Epithelial cell of esophagus (primary cell): ENCODE results near the genes UGP2 and LGALSL.

GRCh38 chr2:63841475-63842030 is at the start of gene UGP2:
Gene UGP2 (plus strand): TSS chr2:63841896.
- RRBS = 3% methylated on average over 20 of the region's 39 CpGs

DNA sequence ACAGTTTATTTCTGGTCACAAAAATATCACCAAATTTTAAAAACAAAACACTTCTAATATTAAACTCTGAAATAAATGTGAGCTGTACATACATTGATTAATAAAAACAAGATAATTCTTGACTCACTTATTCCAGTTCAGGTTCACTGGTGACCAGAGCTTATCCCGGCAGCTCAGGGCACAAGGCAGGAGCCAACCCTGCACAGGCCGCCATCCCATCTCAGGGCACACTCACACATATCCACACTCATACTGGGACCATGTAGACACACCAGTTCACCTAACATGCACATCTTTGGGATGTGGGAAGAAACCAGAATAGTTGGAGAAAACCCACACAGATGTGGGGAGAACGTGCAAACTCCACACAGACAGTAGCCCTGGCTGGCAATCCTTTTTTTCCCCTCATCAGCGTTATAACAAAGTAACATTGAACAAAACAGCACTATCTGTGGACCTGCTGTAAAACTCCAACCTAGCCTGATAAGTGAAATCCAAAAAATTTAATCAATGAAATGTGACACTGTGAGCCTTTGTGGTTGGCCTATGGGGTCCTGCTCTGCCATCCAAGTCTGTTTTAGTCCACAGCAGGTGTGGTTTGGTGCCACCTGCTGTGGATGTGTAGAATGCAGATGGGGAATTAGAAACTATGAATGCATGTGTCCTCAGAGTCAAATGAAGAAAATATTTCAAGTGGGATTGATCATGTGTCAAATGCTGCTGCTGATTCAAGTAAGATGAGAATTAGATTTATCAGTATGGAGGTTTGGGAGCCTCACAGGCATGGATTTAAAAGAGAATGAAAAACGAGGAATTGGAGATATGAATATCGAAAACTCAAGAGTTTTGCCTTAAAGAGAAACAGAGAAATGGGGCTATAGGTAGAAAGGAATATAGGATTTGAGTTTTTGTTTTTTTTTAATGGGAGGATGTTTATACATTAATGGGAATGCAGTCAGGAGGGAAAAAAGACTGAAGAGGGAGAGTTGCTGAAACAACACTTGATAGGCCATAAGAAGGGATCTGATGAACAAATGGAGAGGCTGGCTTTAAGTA is 47.0 kb downstream of the UGP2 start:
- RRBS = no CpG with 5 or more reads among the region's 6 CpGs

- RRBS = no CpG with 5 or more reads among the region's 8 CpGs
Observed at GRCh38 chr2:64017609-64018101, 1.6 kb downstream of the VPS54 start.

GRCh38 chr2:64076628-64077324 is 57.5 kb upstream of the VPS54 start:
- RRBS = no CpG with 5 or more reads among the region's 12 CpGs

DNA sequence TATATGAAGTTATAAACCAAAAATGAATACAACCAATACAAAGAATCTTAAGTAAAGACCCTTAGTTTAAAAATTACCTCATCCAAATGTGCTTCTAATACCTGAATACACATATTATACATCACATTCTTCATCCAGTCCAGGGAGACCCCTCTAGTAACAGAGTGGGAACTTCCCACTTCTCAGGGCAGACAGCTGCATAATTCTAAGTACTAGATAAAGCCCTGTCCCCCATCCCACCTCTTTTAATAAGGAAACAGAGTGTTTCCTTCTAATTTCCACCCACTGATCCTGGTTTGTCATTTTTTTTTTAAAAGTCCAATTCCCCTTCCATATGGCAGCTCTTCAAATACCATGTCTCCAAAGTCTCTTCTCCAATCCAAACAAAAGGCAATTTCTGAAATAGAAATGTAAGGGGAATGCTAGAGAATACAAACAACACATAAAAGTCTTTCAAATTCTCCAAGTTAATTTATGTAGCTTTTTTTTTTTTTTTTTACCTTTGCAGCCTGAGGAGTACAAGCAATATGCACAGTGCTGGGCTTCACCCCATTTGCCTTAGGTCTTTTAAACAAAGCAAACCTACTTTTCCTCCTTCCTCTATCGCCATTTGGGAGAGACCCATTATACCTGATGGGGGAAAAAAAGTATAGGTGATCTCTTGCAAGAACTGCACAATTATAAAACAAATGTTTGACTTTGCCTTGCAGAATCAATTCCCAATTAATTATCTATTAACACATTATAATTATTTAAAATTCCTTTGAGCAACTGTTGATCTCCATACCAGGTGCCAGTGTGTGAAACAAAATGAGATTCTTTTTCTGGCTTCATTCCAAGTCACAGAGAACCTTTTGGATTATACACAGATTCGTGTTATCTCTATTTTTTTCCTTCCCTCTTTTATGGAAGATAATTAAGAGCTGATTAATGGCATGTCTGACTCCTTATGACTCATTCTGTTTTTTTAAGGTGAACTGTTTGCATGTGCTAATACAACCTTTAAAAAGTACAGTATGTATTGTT is 39.7 kb downstream of the PELI1 start:
- RRBS = no CpG with 5 or more reads among the region's 2 CpGs

DNA sequence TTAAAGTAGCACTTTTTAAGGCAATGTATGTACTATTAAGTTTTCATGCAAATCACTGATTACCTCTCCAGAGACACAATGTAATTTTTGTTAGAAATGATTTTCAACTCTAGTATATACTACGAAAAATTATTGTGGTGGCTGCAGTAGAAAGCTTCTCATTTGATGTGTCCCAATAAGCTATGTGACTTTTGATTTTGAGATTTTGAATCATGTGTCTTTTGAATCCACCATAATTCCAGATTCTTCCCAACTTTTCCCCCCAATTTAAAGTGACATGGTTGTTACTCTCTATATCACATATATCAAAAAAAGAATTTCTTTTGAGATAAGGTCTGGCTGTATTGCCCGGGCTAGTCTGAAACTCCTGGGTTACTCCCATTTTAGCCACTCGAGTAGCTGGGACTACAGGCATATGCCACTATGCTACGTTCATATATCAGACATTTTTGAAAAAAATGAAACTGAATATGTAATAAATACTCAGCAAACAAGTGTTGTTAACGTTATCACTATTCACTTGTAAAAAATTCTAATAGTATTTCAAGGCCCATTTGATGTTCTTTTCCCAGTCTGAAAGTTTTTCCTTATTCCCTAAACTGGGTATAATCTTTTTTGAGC is 14.2 kb downstream of the PELI1 start:
- RRBS = no CpG with 5 or more reads among the region's 5 CpGs

DNA sequence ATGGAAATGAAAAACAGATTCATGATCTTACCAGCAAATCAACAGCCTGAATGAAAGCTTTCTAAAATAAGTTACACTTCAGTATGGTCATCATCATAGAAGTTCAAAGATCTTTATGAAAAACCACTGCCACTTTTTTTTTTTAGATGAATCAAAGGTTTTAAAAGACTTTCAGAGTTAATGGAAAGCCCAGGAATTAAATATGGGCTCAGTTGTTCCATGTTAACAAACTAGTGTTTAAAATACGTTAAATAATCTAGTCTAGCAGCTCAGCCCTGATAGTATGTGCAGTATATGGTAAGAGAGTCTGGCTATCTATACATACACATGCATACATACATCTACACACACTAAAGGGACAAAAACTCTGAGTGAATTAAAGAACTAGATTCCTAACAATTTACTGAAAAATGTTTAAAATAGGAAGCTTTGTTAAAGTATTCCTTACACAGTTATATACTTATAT is 8.1 kb downstream of the PELI1 start:
- RRBS = no CpG with 5 or more reads among the region's 1 CpG

DNA sequence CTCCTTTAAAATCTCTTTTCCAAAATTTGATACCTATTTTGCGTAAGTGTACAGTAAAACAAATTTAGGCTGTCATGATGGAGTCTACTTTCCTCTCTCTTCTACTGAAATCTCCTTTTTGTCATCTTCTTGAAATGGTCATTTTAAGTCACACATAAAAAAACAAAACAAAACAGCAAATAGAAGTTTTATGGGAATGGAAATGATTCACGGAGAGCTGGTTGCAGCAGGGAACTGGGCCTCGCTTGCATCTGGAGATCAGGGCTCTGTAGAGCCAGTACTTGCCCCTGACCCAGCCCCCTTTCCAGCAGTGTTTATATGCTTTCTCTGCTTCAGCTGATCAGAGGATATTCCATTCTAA is 59.2 kb upstream of the PELI1 start:
- RRBS = no CpG with 5 or more reads among the region's 3 CpGs

DNA sequence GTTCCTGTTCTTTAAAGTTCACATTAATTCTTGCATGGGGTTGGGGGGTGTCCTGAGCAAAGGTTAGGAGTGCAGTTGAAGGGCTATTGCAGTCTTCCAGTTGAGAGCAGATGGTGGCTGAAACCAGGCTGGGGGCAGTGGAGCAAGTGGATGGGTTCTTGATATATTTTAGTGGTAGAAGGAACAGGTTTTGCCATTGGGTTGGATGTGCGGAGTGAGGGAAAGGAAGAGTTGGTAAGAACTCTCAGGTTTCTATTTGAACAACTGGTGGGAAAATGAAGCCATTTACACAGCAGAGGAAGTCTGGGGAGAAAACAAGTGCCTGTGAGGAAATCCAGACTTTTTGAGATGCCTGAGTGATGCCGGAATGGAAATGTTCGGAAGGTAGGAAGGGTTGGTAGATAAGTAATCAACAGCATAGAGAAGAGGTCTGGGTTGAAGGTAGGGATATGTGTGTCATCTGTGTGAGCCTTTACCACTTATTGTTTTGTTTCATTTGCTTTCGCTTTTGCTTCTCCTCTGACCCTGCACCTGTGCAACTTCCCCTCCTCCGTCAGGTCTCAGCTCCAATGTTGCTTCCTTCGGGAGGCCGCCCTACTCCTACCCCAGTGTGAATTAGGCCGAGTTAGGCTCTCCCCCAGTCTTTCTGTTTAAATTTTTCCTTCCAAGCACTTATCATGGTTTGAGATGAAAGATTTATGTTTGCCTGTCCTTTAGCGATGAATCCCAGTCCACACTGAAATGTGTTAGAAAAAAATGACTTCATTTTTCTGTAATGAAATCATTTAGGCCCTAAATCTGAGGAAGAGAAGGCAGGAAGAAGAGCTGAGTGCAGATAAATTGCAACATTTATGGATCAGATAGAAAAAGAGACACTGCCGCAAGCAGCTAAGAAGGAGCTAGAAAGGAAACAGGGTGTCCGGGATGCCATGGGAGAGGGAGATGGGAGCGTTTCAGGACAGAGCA is 139.4 kb upstream of the PELI1 start:
- RRBS = no CpG with 5 or more reads among the region's 12 CpGs

DNA sequence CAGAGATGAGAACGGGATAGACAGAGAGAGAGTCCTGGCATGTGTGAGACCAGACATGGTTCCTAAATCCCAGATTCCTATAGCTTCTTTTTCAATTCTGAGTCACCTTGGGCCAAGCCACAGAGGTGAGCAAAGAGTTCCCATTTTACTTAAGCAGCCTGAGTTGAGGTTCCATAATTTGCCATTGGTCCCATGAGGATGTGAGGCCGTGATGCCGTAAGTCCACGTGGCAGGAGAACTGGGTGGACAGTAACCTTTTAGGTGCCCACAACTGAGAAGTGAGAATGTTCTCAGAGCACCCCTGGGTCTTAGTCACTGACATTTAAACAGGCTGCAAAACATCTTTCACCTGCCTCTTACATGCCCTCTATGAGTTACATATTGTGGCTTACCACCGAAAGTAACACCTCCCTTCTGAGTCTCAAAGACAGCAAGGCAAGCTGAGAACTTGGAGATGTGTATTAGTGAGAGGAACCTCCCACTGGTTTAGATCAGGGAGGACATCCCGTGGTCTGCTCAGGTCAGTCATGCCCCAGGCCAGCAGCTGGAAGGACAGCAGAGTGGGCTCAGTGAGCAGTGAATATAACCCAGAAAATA is 128.0 kb upstream of the LGALSL start:
- RRBS = no CpG with 5 or more reads among the region's 6 CpGs

- RRBS = no CpG with 5 or more reads among the region's 4 CpGs
Observed at GRCh38 chr2:64381930-64382340, 72.0 kb upstream of the LGALSL start.

DNA sequence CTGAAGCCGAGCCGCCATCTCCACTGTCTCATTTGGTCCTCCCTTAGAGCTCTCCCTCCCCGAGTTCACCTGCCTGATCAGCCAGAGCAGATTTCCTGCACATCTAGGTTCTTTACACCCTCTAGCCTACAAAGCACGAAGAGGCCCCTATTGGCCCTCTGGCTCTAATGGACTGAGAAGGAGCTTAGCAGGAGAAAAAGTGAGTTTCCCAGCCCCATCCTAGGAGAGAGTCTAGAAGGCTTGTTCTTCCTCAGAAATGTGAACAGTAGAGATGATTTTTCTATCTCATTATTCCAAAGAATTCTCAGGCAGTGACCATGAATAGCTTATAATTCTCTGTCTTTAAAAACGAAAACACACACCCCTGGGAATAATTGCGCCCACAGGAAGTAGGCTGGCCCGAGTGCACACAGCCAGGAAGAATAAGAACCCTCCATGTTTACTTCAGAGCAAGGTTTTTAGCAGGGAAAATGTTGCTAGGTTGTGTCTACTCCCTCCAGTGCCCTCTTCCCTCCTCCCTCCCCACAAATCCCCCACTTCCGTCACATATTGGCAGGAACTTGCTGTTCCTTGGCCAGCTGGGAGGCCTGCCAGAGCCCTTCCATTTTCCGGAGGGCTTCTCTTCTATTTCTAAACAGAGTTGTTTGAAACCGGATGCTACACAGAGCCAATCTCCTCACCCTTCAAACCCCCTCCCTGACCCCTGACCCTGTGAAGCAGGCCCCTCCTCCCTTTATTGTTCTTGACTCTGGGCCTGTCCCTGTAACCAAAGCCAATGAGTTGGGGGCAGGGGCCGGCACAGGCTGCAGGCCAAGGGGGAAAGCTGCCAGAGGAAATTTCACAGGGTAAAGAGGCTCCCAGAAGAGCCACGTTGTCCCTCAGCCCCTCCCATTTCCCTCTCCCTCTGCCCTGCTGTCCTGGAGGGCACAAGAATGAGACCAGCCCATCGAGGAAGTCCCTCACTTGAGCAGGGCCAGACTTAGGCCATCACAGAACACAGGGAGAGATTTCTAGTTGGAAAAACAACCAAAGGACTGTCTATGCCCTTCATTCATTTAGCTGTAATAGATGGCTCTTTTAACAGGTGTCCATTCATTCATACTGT is 49.9 kb upstream of the LGALSL start:
- RRBS = 13% methylated on average over 1 of the region's 13 CpGs

- RRBS = 2% methylated on average over 21 of the region's 118 CpGs
Observed at GRCh38 chr2:64453830-64454783, at the start of gene LGALSL. Gene LGALSL (plus strand): TSS chr2:64454162.

- RRBS = no CpG with 5 or more reads among the region's 1 CpG
Observed at GRCh38 chr2:64458612-64459231, 4.8 kb downstream of the LGALSL start.

DNA sequence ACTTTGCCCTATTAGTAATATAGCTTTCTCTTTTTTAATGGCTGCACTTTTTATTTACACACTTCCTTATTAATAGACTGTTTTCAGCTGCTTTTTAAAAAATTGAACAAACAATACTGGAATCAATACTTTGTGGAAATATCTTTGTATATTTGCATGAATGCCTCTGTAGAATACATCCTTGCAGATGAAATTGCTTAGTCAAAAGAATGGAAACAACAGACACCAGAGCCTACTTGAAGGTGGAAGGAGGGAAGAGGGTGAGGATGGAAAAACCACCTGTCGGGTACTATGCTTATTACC is 12.9 kb downstream of the AFTPH start:
- RRBS = no CpG with 5 or more reads among the region's 1 CpG

- RRBS = no CpG with 5 or more reads among the region's 5 CpGs
Observed at GRCh38 chr2:64631290-64631820, 22.4 kb downstream of the SERTAD2 start.

- RRBS = no CpG with 5 or more reads among the region's 9 CpGs
Observed at GRCh38 chr2:64637029-64637749, 16.5 kb downstream of the SERTAD2 start.

DNA sequence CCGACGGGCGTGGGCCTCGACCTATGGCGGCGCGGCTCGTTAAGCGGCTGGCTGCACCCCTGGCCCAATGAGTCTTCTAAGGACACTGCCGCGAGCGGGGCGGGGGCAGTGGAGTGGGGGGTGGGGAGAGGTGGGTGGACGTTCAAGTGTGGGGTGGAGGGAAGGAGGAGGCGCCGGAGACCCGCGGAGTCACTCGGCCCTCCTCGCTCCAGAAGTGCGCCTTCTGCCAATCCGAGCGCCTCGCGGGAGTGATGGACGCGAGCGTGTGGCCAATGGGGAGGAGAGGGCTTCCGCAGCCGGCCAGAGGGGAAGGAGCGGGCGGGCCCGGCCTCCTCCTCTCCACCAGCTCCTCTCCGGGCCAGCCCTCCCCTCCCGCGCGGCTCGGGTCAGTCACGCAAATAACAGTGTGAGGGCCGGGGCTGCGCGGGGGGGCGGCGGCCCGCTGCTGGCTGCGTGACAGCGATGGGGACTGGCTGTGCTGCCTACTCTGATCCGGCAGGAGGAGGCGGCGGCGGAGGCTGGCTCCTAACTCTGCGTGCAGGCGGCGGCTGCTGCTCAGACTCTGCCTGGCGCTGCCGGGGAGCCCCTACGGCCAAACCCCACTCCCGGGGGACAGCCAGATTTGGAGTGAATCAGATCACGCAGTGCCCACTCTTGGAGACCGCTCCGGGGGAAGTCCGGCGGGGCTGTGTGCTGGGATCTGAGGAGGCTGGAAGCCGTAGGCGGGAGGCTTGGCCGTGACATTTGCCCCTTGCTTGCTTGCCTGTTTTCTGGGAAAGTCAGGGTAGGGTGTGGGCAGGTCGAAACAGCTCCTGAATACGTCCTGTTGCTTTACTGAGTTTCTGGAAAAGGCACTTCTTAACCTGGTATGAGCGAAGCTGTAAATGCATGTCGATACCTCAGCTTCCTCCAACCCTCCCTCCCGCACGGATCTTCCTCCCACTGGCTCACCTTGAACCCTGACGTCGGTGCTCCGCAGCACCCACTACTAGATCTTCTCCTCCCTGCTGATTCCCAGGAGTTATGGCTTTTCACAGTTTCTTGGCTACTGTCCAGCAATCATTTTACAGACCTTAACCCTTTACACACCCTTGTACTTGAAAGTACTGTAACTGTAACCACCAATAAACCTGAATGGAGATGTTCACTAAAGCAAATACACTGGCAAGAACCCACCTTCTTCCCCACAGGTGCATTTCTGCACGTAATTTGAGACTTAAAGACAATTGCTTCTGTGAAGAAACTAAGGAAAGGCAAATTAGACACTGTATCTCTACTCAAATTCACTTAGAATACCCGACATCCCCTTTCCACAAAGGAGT is 97.9 kb upstream of the SERTAD2 start:
- RRBS = 2% methylated on average over 25 of the region's 77 CpGs

DNA sequence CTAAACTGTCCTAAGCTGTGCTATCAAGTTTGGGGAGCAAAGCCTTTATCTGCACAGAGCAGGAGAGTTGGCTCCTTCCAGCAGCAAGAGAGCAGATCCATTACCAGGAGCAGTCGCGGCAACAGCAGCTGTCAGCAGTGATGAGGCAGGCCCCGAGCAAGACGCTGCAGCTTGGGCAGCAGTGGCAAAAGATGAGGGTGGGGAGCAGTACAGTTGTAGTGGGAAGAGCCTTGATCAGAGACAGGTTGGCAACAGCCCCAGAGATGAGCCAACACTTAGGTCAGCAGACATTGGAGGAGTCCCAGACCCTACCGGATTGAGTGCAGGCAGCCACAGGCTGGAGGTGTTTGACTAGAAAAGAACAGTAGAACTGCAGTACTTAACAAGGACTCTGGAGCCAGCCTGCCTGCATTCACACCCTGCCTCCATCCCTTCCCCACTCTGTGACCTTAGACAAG is 117.1 kb upstream of the SERTAD2 start:
- RRBS = no CpG with 5 or more reads among the region's 5 CpGs

DNA sequence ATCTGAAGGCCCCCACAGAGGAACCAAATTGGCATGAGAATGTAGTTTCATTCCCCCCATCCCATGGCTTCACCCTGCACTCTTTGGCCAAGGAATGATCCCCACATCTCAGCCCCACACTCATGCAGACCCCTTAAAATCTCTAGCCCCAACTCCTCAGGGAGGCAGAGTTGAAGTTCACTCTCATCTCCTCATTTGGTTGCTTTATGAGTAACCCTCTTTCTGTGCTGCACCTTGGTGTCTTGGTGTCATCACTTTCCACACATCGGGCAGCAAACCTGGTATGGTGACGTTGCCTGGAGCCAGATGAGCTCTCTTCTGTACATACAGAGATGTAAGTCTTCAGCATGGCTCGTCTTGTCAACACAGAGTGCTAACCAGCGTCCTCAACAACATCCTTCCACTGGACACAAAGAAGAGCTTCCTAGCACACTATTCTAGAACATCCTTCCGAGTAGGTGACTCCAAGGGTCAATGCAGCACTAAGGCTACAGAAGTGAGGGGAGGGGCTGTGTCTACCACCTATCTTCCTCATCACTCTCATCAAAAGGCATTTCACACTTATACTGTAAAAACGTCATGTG is 108.3 kb upstream of the SLC1A4 start:
- RRBS = no CpG with 5 or more reads among the region's 6 CpGs